Pericardium fibroblast (primary cell): Measurements from ENCODE around the genes SLC25A42, MAU2, YJEFN3 and ZNF90.

DNA sequence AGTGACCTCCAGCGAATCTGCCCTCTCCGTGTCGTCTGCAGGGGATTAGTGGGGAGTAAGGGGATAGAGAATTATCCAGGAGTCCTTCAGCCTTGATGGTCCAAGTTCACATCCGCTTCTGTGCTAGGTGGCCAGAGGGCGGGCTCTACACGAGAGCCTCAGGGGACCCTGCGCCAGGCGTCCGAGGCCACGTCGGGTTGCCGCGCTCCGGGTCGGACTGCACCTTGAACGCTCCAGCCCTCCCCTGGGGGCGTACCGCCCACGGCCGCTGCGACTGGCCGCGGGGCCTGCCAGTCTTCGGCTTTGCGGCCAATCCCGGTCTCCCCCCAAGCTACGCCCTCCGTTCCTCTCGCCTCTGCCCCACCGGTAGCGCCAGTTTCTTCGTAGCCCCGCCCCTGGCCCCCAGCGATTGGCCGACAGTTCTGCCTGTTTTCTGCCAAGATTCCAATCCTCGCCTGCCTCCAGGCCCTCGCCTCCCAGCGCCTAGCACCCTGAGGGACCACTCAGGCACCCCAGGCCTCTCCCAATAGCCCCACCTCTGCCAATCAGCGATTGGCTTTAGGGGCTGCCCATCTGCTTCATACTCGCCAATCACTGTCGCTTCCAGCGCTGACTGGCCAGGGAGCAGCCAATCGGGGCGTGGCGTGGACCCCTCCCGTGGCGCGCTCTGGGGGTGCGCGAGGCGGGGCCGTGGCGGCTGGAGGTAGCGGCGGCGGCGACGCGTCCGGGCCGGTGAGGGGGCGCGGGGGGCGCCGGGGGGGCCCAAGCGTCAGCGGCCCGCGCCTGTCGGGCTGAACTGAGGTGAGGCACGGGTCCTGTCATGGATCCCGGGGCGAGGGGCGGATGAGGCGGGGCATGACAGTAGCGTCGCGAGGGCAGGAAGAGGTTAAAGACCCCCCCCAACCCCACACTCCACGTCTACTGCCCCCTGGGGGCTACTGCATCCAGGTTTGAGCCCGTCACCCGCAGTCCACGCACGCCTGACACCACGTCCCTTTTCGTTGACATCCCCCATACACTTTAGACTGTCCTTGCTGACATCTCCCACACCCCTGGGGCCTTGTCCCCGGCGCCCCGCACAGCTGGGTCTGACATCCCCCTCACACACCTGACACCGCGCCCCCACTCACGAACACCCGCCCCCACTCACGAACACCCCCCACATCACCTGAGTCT, at the start of gene SLC25A42:
TSS of gene SLC25A42 (plus strand) at position 680 of the 1,176 bp plus-strand sequence.
- RAMPAGE, long total RNA = no peak

- RAMPAGE, long total RNA = no peak
Observed at GRCh38 chr19:19067681-19068074, 3.9 kb downstream of the SLC25A42 start.

GRCh38 chr19:19224624-19225654, 13.2 kb downstream of the NCAN start:
- RAMPAGE, long total RNA = no peak

DNA sequence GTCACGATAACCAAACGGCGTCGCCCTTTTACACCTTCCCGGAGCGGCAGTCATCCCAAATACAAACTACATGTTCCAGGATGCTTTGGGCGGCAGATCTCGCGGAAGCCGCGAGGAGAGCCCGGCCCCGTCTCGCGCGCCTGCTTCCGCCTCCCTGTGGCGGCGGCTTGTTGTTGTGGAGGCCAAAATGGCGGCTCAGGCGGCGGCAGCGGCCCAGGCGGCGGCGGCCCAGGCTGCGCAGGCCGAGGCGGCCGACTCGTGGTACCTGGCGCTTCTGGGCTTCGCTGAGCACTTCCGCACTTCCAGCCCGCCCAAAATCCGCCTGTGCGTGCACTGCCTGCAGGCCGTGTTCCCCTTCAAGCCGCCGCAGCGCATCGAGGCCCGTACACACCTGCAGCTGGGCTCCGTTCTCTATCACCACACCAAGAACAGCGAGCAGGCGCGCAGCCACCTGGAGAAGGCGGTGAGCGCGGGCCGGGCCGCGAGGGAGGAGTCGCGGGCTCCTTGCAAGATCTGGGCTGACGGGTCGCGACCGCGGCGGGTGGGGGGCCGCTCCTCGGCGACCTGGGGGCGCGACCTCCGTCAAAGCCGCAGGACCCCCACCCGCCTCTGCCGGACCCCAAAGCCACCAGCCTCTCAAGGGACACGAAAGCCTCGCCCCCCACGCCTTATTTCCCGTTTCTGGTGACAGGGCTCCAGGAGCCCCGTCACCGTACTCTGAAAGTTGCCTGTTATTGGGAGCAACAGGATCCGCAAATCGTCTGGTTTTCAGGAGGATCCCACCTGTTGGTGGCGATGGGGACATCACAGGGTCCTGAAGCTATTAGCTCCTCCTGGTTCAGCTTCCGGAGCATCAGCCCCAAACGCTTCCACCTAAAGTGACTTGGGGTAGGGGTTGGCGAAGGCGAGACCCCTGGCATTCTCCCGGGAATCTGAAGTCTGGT, at the start of gene MAU2:
TSS of gene MAU2 (plus strand) at position 157 of the 944 bp plus-strand sequence.
- RAMPAGE, long total RNA = start-site peak on the plus strand centred at position 164 of the sequence, 31 bp wide, 30 and 55 reads in 2 replicates

DNA sequence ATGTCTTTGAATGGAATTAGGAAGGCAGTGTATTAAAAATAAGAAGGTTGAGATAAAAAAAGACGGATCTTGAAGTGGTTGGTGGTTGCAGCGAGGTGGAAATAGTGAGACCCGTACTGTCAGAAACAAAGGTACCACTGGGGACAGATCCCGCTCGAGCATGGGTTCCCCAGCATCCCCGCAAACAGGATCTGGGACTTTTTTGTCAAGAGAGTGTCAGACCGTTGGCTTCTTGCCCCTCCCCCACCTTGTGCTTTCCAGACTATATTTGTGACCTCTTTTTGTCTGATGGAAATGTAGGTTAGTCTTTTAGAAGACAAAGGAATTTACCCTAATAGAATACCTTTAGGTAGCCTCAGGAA, 4.1 kb downstream of the GATAD2A start:
- RAMPAGE, long total RNA = no peak

DNA sequence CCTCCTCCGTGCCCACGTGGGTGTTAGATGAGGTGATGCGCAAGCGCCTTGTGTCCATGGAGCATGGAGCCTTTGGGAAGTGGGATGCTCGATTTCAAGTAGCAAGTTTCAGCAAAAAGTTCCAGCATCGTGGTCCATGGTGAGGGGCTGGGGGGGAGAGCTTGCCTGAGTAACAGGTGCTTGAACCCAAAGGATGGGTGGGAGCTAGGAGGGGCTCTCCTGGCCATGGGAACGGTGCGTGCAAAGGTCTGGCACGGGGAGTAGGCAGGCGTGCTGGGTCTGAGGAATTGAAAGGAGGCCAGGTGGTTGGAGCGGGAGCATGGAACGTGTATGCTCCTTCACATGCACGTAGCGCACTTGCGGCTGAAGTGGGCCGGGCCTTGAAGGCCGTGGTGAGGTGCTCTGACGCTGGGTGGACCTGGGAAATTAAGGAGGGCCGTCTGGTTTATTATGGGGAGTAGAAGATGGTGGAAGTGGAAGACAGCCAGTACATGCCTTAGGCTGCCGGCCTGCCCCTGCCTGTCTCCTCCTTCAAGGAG, 23.7 kb downstream of the GATAD2A start:
- RAMPAGE, long total RNA = no peak

GRCh38 chr19:19460071-19460751, 54.7 kb downstream of the GATAD2A start:
- RAMPAGE, long total RNA = no peak

- RAMPAGE, long total RNA = no peak
Observed at GRCh38 chr19:19506187-19507056, 8.9 kb downstream of the TSSK6 start.

- RAMPAGE, long total RNA = no peak
Observed at GRCh38 chr19:19528466-19529248, at the start of gene YJEFN3. TSS of gene YJEFN3 (plus strand) at chr19:19528911.

DNA sequence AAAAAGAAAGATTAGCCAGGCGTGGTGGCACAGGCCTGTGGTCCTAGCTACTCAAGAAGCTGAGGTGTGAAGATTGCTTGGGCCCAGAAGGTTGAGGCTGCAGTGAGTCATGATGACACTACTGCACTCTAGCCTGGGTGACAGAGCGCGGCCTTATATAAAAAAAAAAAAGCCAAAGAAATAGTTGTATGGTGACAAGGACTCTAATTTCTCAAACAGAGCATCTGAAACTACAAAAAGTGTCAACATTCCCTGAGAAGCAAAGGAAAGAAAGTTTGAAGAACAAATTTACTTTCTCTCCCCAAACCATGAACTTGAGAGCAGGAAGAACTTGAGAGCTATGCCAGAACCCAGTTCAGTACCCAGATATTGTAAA, 3.3 kb downstream of the PBX4 start:
- RAMPAGE, long total RNA = no peak

- RAMPAGE, long total RNA = no peak
Observed at GRCh38 chr19:19629972-19631035, 2.3 kb upstream of the LPAR2 start.

- RAMPAGE, long total RNA = no peak
Observed at GRCh38 chr19:20077618-20078574, at the start of gene ZNF90. TSS of gene ZNF90 (plus strand) at chr19:20078000.

- RAMPAGE, long total RNA = no peak
Observed at GRCh38 chr19:20321023-20321630, 154.1 kb downstream of the ZNF486 start.

DNA sequence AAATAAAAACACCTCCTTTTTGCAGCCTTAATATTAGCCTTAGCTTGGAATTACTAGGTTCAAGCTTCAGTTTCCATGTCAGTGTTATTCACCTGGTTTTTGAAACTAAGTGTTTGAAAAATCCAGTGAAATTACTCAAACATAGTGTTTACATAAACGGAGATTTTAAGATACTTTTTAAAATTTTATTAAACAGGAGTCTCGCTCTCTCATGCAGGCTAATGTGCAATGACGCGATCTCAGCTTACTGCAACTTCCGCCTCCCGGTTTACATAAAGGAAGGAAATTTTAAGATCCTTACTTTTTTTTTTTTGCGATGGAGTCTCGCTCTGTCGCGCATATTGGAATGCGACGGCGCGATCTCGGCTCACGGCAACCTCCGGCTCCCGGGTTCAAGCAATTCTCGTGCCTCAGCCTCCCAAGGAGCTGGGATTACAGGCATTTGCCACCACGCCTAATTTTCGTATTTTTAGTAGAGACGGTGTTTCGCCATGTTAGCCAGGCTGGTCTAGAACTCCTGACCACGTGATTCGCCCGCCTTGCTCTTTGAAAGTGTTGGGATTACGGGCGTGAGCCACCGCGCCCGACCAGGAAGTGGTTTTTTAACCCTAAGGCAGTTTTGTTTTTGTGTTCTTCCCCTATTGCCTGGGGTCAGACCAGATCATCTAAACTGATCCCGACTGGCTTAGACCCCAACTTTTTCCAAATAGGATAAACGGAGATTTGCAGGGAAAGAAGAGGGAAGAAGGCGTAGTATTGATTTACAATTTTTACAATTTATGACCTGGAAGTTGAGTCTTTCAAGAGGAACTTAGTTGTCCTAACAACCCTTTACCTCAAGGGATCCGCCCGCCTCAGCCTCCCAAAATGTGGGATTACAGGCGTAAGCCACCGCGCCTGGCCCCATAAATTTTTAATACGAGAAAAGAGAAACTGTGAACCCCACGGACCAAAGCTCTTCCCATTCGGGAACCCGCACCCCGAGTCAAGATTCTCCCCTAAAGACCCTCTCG, 142.1 kb downstream of the ZNF737 start:
- RAMPAGE, long total RNA = no peak

DNA sequence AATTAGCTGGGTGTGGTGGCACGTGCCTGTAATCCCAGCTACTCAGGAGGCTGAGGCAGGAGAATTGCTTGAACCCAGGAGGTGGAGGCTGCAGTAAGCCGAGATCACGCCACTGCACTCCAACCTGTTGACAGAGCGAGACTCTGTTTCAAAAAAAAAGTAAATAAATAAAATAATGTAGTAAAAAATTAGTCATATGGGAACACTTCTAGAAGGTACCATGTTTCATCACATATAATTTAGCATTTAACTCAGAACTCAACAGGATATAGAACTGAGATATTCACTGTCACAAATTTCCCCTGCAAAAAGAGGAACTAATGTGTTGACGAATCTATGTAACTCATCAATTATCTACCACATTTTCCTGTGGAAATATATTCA, 1.6 kb downstream of the ZNF737 start:
- RAMPAGE, long total RNA = no peak

GRCh38 chr19:20612818-20613307, 47.3 kb upstream of the ZNF737 start:
- RAMPAGE, long total RNA = no peak

GRCh38 chr19:21677772-21678590, 89.4 kb downstream of the ZNF100 start:
- RAMPAGE, long total RNA = no peak

DNA sequence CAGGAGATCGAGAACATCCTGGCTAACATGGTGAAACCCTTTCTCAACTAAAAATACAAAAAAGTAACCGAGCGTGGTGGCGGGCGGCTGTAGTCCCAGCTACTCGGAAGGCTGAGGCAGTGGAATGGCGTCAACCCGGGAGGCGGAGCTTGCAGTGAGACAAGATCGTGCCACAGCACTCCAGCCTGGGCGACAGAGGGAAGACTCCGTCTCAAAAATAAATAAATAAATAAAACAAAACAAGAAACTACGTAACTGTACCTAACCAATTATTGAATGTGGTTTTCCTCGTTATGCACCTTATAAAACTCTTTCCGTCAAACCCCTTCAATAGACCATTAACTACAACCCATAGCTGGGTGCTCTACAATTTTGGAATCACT, 779 bp downstream of the ZNF208 start:
- RAMPAGE, long total RNA = no peak

DNA sequence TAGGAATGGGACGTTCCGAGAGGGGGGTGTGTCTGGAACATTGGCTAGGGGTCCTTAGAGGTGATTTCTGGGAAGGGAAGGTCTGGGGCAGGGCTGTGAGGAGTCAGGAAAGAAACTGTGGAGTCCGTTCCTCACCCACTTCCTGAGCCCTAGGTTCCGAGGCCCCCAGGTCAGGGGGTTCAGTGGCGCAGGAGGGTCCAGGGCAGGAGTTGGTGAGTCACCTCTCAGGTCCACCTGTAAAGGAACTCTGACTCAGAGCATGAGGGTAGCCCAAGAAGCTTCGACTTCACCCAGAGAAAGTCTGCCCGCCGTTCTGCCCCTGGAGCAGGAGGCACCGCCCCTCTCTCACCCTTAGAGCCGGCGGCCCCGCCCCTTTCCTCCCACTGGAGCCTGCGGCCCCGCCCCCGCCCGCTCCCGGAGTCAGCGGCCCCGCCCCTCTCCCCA, 38.5 kb upstream of the ZNF492 start:
- RAMPAGE, long total RNA = no peak

DNA sequence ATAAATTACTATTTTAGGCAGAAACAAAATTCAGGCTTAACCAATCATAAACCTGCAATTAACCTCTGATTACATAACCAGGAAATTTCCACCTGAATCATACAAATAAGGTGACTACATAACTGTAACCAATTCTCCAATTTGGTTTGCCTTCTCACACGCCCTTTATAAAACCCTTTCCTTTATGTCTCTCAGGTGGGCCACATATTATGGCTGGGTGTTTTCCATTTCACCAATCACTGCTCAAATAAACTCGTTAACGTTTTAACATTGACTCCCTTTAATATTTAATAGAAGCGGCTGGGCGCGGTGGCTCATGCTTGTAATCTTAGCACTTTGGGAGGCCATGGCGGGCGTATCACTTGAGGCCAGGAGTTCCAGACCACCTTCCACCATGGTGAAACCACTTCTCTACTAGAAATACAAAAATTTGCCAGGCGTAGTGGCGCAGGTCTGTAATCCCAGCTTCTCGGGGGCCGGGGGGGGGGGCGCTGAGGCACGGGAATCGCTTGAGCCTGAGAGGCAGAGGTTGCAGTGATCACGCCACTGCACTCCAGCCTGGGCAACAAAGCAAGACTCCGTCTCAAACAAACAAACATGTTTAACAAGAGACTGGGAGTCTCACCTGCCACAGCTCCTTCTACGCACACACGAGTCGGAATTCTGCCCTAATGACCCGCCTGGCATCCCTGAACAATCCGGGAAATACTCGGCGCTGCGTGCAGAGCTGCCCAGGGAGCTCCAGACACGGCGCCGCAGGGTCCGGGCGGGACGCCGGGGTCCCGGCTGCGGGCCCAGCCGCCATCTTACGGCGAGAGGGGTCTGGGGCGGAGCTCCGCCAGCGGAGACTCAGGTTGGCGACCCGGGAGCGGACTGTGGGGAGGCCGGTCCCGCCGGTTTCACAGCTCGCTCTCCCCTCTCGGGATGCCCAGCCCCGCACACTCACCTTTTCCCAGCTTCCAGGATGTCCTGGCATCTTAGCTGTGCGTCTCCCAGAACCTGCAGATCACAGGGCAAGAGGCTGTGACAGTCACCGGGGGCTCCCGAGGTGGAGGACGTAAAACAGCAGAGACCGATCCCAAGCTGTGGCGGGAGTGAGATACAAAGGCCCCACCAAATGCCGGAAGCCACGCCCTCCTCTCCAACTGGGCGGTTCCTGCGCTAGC, 23.3 kb upstream of the ZNF724 start:
- RAMPAGE, long total RNA = no peak